Hair follicle dermal papilla cell (primary cell): ENCODE measurements around the genes BICD1, FGD4 and DNM1L.

GRCh38 chr12:31325795-31325972 is 266 bp downstream of the SINHCAF start:
- CAGE, long polyA plus RNA = no peak

DNA sequence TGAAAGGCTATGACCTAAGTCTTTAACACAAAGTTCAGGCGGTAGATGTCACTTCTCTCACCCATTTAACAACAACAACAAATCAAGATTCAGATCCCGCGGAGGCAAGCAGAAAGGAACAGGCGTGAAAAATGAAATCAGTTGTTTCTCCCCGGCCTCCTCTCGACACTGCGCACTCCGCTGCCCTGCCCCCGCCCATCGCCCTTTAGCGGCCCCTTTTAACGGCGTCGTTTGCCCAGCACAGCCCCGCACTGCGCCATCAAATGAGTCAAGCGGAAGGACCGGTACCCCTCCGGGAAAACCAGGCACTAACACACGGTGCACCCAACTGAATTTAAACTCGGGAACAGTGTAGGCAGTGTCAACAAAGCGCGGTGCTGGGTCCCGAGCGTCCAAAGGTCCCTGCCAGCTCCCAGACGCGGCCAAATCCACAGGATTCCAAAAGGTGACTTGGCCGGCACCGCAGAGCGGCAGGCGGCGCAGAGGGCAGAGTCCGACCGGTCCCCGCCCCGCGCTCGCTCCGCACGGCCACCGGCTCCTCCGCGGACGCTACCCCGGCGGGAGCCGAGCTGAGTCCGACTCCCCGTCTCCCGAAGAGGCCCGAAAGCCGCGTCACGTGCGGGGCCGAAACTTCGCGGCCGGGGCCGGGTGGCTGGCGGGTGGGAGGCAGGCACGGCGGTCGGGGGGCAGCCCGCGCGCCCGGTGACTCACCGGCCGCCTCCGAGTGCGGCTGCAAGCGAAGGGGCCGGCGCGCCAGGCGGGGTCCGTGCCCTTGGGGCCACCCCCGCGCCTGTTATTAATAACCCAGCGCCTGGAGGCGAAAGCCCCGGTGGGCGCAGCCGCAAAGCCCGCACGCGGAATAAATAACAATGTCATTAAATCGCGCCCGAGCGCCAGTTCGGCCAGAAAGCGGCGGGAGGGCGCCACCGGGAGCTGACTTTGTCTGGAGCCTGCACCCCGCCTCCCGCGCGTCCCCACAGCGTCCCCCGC is 966 bp downstream of the DENND5B start:
- CAGE, long polyA plus RNA = no peak

DNA sequence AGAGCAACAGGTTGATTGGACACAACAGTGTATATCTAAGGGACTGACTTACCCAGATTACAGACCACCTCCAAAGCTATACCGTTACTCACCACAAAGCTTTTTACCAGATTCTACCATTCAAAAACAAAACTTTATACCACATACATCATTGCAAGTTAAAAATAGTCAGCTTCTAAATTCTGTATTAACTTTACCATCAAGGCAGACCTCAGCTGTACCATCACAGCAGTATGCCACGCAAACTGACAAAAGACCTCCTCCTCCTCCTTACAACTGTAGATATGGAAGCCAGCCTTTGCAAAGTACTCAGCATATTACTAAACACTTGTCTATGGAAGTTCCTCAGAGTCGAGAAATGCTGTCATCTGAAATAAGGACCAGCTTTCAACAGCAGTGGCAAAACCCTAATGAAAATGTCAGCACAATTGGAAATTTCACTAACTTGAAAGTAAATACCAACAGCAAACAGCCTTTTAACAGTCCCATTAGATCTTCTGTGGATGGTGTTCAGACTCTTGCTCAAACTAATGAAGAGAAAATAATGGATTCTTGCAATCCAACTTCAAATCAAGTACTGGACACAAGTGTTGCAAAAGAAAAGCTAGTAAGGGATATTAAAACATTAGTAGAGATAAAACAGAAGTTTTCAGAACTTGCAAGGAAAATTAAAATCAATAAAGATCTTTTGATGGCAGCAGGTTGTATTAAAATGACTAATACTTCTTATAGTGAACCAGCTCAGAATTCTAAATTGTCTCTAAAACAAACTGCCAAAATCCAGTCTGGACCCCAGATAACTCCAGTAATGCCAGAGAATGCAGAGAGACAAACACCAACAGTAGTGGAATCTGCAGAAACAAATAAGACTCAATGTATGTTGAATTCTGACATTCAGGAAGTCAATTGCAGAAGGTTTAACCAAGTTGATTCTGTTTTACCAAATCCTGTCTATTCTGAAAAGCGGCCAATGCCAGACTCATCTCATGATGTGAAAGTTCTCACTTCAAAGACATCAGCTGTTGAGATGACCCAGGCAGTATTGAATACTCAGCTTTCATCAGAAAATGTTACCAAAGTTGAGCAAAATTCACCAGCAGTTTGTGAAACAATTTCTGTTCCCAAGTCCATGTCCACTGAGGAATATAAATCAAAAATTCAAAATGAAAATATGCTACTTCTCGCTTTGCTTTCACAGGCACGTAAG is 22.7 kb downstream of the RESF1 start:
- CAGE, long polyA plus RNA = no peak

GRCh38 chr12:32106382-32107262 is at the start of gene BICD1:
Gene BICD1, plus strand, starts transcription at chr12:32106847.
- CAGE, long polyA plus RNA = no peak

DNA sequence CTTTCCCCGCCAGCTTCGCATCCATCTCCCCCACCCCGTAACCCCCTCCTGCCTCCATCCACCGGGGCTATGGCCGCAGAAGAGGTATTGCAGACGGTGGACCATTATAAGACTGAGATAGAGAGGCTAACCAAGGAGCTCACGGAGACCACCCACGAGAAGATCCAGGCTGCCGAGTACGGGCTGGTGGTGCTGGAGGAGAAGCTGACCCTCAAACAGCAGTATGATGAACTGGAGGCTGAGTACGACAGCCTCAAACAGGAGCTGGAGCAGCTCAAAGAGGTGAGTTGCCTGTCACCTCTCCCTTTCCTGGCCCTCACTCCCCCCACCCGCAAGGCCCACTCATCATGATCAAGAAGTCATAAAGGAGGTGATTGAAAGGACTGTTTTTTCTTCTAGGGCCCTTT is 619 bp downstream of the BICD1 start:
- CAGE, long polyA plus RNA = no peak

GRCh38 chr12:32399134-32399966 is at the start of gene FGD4:
Gene FGD4, plus strand, starts transcription at chr12:32399558.
- CAGE, long polyA plus RNA = no peak

DNA sequence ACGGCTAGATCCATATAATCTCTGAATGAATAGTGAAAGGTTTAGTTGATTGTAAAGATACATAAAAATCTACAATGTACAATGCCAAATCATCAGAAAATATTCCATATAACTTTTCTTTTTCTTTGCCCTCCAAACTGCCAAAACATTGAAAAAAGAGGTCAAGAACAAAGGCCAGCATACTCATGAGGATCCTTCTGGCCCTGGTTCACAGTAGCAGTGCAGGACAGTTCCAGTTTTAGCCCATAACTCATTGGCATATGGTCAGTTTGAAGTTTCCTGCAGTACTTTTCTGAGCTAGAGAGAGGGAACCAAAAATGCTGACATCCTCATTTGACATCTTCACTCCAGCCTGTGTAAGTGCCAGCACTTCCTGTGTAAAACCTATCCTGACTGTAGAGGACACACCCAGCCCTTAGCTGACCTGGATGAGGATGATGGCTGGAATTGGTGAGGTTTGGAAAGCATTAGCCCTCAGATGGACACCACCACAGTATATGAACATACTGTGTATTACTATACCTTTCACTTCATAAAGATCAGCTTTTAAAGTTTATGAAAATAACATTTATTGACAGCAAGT is 84.1 kb downstream of the FGD4 start:
- CAGE, long polyA plus RNA = no peak

- CAGE, long polyA plus RNA = no peak
Observed at GRCh38 chr12:32580874-32581471, 98.1 kb upstream of the DNM1L start.

GRCh38 chr12:32615572-32616082 is 63.5 kb upstream of the DNM1L start:
- CAGE, long polyA plus RNA = no peak

GRCh38 chr12:32678893-32679802 is at the start of gene DNM1L:
Gene DNM1L, plus strand, starts transcription at chr12:32679301.
- CAGE, long polyA plus RNA = no peak

GRCh38 chr12:32891952-32892656 is 4.5 kb downstream of the PKP2 start:
- CAGE, long polyA plus RNA = no peak

GRCh38 chr12:34218530-34219637 is 196.6 kb downstream of the ALG10 start:
- CAGE, long polyA plus RNA = no peak

DNA sequence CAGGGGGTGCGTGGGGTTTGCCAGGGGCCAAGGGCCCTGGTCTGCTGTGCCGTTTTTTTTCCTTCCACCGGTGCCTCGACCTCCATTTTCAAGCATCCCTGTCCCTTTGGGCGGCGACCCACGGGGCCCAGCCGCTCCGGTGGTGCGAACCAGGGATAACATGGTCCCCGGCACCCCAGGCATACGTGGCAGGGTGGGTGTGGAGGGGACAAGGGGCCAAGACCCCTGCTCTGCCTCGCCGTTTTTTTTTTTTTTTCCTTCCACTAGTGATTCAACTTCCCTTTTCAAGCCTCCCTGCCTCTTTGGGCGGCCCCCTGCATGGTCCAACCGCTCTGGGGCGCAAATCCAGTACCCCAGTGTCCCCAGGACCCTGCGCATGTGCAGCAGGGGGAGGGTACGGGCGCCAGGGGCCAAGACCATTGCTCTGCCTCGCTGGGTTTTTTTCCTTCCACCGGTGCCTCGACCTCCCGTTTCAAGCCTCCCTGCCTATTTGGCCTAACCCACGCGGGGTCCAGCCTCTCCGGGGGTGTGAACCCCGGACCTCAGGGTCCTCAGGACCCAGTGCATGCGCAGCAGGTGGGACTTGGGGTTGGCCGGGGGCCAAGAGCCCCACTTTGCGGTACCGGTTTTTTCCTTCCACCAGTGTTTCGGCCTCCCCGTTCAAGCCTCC is 327.0 kb downstream of the ALG10 start:
- CAGE, long polyA plus RNA = no peak

- CAGE, long polyA plus RNA = no peak
Observed at GRCh38 chr12:39340818-39341205, 102.1 kb downstream of the KIF21A start.

DNA sequence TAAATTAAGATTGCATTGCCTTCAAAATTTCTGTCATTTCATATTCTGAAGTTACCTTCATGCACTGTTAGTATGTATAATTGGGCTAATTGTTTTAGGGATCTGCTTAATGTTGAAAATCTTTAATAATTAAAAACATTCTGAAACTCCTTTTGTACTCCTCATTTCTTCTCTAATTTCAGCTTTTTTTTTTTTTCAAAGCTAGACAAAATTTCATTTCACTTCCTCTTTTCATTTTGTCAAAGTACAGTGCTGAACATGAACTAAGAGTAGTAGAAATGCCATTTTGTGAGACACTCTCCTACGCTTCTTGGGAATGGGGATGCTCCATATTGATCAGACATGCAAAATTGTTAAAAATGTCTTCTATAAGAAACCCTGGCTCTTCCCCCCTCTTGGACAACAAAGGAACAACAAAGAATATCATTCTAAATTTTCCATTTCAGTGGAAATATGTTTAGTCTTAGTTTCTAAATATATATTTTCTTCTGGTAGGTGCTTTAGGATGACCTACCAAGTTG is 1.7 kb downstream of the ABCD2 start:
- CAGE, long polyA plus RNA = no peak

- CAGE, long polyA plus RNA = no peak
Observed at GRCh38 chr12:39683001-39683578, 57.1 kb downstream of the C12orf40 start.

- CAGE, long polyA plus RNA = no peak
Observed at GRCh38 chr12:40104661-40105388, 1.1 kb downstream of the SLC2A13 start.

GRCh38 chr12:40228641-40229146 is 3.9 kb downstream of the LRRK2 start:
- CAGE, long polyA plus RNA = no peak

GRCh38 chr12:40559980-40560383 is 132.3 kb upstream of the CNTN1 start:
- CAGE, long polyA plus RNA = no peak

- CAGE, long polyA plus RNA = no peak
Observed at GRCh38 chr12:41918012-41918437, 226.6 kb downstream of the GXYLT1 start.